Cardiac fibroblast (primary cell): ENCODE measurements around the gene DCAF15.

DNA sequence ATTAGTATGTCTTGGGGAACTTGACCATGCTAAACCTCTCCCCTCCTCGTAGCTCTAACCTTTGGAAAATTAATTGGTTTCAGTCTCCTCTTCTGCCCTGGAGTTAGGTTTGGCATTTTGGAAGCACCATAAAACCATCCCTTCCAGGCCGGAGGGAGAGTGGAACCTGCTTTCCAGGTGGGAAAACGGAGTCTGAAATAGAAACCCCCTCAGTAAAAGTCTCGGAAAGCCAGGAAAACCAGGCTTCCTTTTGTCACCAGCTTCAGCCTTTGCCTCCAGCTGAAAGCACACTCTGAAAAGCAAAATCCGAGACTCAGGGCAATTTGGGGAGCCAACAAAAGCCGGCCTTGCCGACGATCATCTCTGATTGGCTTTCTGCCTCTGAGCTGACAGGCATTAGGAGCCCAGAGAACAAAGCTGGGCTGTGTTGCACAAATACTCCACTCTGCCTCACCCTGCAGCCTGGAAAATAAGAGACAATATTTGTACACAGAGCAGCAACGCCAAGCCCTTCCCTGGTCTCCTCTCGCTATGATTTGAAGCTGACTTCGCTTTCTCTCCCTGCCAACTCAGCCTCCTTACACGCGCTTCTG, 47.0 kb downstream of the CACNA1A start:
- RRBS = no CpG with 5 or more reads among the region's 13 CpGs

DNA sequence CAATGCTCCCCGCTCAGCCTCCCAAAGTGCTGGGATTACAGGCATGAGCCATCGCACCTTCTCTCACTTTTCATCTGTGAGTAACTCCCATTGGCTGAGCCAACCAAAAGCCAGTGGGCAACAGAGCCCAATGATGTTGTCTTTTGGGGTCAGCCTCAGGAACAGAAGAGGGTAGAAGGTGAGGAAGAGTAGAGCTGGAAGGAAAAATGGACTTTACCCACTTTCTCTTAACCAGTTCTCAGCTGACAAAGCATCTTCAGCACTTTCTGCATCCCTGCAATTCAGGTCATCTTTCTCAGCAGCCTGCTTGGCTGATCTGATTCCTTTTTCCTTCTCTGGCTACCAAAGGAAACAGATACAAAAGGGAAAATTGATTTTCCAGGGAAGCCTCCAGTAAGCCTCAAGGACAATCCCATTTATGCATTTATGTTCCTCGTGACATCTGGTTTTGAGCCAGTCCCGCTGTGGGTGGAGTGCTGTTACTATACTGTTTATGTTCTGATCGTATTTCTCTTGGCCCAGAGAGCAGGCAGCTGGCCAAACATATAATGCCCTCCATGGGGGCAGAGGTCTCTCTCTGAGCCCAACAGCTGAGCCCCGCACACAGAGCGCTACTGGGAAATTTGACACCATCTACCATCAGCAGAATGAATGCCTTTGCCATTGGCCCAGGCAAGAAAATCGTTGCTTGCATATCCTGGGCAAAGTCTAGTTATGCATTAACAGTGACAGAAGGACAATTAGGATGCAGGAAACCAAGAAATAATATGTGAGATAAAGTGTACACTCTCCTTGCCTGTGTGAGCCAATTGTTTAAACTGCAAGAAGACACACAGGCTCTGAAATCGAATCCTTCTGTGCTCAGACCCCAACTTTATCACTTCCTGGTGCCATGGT, 114.7 kb upstream of the YJU2B start:
- RRBS = no CpG with 5 or more reads among the region's 9 CpGs

- RRBS = 0% methylated on average over 2 of the region's 8 CpGs
These were observed 651 bp downstream of the C19orf53 start for GRCh38 chr19:13774945-13775268.

- RRBS = no CpG with 5 or more reads among the region's 16 CpGs
These were observed 1.3 kb downstream of the ZSWIM4 start for GRCh38 chr19:13796274-13797258.

GRCh38 chr19:13840327-13840998, 36.5 kb upstream of the NANOS3 start:
- RRBS = no CpG with 5 or more reads among the region's 20 CpGs

DNA sequence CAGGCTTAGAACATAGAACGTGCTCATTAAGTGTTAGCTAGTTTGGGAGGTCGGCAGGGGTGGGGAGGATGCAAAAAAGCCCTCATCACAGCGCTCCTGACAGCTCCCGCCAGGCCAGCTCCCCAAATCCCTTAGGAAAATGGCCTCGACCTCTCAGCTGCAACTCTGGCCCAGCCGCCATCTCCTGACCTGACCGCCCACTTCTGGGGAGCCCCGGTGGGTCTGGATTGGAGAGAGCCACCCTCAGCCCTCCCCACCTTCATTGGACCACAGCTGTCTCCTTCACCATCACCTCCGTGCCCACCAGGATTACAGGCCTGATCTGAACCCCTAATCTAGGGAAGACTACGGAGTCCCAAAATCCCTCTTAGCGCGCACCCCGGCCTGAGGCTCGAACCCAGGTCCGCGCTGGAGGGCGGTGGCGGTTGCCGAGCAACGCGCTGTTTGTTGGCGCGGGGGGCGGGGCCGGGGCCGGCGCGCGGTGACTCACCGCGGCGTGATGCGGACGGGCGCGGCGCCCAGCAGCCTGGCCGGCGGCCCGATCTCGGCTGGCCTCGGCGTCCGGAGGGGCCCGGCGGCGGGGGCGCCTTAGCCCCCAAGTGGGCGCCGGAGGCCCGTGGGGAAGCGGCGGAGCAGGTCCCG, 26.7 kb upstream of the NANOS3 start:
- RRBS = under 1% methylated on average over 23 of the region's 54 CpGs

DNA sequence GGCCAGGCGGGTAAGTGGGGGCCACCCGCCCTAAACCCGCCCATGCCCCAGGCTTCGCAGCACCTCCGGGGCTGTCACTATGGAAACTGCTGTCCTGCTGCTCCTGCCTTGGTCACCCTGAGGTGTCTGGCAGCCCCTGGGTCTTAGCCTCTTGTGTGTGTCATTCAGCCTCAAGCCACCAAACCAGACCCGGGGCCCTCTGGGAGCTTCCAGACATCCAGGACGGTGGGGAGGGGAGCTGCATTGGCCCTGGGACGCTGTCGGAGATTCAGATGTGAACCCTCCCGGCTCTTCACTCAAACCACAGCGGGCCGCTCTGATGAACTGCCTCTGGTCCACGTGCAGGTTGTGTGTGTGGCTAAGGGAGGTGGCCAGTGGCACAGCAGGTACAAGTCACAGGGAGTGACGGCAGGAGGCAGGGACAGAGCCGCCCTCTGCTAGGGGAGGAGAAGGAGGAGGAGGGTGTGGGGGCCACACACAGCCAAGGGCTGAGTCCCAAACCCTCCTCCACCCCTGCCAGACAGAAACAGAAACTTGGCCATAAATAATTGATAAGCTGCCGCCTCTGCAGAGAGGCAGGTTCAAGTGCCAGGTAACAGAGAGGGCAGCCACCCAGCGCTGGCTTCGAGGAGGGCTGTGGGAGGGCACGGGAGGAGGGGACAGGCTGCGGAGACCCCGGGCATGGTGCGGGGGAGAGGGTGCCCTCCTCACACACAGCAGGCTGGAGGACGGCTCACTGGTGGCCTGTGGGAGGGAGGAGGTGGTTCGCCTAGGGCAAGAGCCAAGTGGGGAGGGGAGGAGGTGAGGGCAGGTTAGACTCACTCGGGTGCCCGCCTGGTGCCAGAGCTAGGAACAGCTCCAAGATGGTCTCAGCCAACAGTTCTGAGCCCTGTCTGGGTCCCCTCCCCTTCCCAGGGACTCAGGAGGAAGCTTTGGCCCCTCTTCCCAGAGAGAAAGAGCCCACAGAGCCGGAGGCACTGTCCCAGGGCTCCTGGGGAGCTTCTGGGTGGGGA, 8.1 kb downstream of the NANOS3 start:
- RRBS = 42% methylated on average over 5 of the region's 27 CpGs

DNA sequence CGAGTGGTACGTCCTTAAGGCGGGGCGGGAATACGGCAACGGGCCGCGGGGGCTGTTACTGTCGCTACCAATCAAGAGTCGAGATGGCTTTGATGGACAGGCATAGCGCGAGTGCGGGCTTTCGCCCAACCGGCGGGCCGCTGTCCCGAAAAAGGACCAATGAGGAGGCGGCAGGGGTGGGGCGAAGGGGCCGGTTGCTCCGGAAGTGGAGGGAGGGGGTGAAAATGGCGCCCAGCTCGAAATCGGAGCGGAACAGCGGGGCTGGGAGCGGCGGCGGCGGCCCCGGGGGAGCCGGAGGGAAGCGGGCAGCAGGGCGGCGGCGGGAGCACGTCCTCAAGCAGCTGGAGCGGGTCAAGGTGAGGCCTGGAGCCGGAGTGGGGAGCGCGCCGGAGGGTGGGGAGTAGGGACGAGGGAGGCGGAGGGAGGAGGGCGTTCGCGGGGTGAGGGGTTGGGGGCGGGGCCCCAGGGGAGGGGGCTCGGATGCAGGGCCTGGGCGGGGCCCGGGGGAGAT, at the start of gene DCAF15:
Gene DCAF15 (plus strand): TSS at position 221 of the 511 bp plus-strand sequence.
- RRBS = 2% methylated on average over 17 of the region's 52 CpGs

- RRBS = no CpG with 5 or more reads among the region's 20 CpGs
These were observed 21.8 kb downstream of the DCAF15 start for GRCh38 chr19:13973960-13974615.

GRCh38 chr19:13993482-13994102, 12.5 kb downstream of the RFX1 start:
- RRBS = no CpG with 5 or more reads among the region's 25 CpGs

DNA sequence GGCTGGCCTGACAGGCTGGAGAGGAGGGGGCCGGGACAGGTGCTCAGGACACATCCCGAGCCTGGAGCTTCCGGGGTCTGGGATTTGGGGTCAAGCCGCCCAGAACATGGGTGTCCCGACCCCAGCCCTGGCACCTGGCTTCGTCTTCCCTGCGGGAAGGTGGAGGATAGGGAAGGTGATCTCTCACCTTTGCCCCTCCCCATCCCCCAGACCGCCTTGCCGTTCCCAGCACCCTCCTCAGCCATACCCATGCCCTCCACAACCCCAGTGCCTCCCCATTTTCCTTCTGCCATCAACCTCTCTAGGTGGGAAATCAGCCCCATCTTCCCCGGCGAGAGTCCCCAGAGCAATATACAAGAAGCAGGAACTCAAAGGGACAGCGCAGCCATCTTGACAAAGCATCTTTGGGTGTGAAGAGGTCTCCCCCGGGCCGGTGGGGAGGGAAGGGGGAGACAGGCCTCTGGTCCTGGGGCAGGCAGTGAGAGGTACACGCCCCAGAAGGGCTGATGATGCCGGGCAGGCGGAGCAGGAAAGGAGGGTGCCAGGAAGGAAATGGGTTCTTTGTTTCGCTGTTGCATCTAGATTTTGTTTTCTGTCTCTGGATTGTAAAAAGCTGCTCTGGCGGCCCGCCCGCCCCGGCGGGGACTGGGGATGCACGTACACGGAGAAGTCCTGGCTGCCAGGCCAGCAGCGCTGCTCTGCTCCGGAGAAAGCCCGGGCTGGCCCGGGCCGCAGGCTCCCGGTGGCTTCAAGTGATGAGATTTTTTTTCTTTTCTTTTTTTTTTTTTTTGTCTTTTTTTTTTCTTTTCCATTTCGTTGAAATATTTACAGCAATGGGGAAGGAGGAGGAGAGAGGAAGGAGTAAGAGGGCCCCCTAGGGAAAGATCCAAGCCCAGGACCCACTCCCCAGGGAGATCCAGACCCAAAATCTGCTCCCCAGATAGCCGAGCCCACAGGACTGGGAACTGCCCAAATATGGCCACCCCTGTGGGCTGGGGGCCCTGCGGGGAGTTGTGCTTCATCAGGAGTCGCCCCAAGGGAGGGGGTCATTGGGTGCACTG, 13.1 kb upstream of the ASF1B start:
- RRBS = 21% methylated on average over 12 of the region's 35 CpGs

GRCh38 chr19:14162512-14163588, 26.5 kb upstream of the ASF1B start:
- RRBS = no CpG with 5 or more reads among the region's 70 CpGs

DNA sequence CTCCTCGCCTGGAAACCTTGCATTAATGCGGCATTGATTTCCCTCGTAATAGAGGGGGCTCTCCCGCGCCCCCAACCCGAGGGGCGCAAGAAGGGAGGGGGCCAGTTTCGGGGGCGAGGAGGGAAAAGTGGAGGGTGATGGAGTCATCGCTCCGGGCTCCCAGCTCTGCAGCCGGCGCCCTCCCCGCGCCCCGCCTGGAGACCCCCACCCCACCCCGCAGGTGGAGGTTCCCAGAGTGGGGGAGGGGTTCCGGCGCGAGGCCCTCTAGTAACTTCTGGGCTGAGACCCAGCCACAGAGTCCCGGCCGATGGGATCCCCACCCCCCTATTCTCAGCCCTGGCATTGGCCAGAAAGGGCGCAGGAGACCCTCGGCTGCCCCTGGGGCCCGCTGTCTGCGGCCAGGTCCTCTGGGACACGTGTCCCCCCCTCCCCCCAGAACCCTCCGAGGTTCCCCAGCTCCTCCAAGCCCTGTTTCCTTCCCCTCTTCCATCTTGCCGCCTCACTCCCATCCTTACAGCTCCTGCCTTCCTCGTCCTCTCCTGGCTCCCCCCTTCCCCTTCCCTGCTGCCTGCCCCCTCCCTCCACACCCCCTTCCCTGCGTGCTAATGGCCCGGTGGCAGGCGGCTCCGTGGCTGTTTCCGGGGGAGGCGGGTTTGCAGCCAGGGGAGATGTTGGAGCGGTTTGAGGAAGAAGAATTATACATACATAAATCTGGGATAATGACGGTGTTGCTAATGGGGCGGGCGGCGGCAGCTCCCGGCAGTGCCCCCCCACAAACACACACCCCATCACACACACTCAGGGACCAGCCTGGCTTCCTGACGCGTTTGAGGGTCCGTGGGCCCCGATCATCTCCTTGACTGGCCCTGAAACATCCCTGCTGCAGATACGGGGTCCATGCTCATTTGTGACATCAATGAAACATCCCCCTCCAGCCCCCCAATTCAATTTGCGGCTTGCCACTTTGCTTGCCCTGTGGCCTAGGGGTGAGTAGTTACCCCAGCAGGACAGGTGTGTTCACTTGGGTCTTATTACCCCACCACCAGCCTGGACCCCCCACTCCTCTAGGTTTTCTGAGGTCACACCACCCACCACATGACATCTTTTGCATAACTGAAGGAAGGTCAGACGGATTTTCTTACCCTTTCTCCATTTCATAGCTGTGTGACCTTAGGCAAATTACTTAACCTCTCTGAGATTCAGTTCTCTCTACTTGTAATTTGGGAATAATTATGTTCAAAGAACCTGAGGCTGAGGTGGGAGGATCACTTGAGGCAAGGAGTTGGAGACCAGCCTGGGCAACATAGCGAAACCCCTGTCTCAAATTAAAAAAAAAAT, 43.4 kb upstream of the ADGRL1 start:
- RRBS = no CpG with 5 or more reads among the region's 50 CpGs

GRCh38 chr19:14372369-14372865, 8.8 kb upstream of the ADGRE5 start:
- RRBS = no CpG with 5 or more reads among the region's 8 CpGs

- RRBS = no CpG with 5 or more reads among the region's 11 CpGs
These were observed 5.5 kb downstream of the DDX39A start for GRCh38 chr19:14413287-14414493.

GRCh38 chr19:14431838-14432358, 1.2 kb upstream of the PKN1 start:
- RRBS = 10% methylated on average over 7 of the region's 33 CpGs

DNA sequence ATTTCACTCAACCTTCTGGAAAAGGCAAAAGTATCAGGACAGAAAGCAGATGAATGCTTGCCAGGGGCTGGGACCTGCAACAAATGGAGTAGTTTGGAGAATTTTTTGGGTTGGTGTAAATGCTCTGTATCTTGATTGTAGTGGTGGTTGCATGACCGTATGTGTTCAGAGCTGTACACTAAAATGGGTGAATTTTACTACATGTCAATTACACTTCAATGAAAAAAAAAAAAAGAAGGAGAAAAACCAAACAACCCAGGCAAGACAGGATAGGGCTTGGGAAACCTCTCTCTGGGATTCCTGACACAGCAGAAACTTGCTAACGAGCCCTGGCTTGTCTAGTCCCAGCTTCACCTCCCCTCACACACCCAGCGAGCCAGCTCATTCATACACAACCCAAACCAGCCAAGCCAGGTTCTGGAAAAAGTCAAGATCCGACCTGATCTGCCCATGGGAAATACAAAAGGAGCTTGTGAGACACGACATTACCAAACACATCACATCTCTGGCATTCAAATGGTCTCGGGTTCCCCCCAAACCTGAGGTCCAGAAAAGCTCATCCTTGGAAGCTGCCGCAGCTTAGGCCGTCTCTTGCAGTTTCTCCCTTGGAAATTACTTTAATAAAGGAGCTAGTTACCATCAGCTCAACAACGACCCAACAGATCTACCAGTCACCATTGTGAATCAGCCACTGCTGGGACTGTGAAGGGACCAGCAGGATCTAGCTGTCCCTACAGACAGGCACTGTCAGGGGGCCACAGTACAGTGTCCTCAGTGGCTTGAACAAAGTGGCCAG, 3.6 kb upstream of the TECR start:
- RRBS = no CpG with 5 or more reads among the region's 9 CpGs

DNA sequence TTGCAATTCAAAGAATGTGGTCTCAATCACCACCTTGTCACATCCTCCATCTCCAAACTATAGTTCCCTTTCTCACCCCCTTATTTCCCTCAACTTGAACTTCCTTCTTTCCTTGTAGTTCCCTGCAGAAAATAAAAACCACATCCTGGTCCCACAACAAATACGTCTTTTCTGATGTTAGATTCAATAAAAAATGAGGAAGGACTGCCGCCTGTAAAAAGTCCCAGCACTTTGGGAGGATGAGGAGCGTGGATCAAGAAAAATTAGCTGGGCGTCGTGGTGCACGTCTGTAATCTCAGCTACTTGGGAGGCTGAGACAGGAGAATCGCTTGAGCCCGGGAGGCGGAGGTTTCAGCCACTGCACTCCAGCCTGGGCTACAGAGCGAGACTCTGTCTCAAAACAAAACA, 13.2 kb downstream of the ADGRE3 start:
- RRBS = no CpG with 5 or more reads among the region's 10 CpGs

DNA sequence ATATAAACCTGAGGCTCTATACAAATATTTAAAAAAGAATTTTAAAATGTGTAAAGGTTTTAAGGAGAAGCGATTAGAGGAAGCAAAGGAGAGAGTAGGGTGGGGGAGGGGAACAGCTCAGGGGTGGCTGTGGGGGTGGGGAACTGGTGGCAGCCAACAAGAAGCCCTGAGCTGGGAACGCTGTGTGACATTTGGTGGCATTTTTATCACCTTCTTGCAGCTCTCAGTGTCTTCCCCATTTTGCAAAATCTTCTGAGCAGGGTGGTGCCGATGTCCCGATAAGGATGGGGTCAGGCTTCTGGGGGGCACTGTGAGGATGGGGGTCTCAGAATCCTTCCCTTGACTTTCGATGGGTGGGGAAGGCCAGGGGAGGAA, 5.2 kb upstream of the ADGRE2 start:
- RRBS = no CpG with 5 or more reads among the region's 5 CpGs

DNA sequence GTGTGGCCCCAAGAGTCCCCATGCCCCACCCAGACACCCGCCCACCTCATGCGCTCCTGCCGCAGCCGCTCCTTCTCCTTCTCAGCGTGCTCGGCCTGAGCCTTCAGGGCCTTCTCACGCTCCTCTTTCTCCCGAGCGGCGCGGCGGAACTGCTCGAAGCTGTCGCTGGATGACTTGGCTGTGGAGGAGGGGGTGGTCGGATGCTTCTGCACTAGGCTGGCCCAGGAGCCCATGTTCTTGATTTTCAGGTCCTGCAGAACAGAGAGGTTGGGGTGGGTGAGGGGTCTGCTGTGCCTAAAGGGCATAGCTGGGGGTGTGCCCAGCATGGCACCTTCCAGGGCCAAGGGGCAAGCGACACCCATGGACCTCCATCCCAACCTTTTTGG, 6.8 kb upstream of the EPHX3 start:
- RRBS = no CpG with 5 or more reads among the region's 16 CpGs